Cardiac muscle cell (in vitro differentiated cells and primary cell): ENCODE results near the genes MYO15A, TOP3A and EVPLL.

- RAMPAGE, long total RNA: no peak
- RRBS: no CpG with 5 or more reads among the region's 9 CpGs
These were observed 21.2 kb downstream of the SREBF1 start for GRCh38 chr17:17815617-17816051.

GRCh38 chr17:17834869-17835614 lies 1.7 kb downstream of the SREBF1 start:
- RAMPAGE, long total RNA: no peak
- RRBS: no CpG with 5 or more reads among the region's 10 CpGs

GRCh38 chr17:17840764-17841457 lies 4.1 kb upstream of the SREBF1 start:
- RAMPAGE, long total RNA: no peak
- RRBS: no CpG with 5 or more reads among the region's 5 CpGs

DNA sequence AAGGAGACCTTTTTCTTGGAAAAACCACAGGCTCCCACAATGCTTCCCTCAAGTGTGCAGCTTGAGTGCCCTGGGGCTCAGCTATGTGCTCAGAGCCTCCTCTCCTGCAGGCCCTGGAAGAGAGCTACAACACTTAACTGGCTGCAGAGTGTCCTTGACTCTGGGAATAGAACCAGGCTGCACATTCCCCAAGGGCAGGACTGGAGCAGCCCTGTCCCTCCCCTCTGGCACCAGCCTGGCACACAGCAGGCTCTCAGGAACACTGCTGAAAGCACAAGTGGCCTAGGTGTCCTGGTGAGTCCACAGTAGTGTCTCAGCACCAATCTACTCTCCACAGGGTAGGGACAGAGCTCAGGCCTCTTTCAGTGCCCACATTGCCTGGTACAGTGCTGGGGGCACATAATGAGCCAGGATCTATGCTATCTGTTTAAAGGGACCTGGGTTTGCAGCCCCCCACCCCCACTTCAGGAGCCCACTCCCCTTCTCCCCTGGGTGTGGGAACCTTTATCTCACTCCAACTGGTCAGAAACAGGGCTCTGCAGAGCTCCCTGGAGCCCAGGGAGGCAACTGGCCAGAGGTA lies 5.0 kb upstream of the SREBF1 start:
- RAMPAGE, long total RNA: no peak

DNA sequence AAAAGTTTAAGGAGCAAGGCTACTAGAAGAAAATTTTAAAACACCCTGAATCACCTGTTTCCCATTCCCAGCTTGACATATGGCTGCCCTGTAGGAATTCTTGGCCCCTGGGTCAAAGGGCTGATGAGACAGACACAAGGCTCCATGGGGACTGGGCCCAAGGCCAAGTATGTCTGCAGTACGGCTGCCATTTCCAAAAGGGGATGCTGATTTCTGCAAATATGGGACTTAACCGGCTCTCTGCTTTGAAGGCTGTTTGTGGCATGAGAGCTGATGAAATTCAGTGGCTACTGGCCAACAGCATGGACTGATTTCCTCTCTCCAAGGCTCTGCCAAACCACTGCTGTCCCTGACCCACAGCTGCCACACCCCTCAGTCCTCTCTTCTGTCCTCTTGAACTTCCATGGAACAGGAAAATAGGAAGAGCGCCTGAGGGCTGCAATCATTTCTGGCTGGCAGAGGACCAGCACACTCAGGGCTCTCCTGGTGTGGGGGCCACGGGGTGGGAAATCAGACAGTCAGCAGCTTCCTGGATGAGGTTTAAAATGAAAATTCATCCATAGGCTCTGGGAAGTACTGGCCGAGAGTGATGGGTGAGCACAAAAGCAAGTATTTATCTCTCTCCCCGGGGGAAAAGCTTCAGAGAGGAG lies 63.9 kb upstream of the SREBF1 start:
- RAMPAGE, long total RNA: no peak
- RRBS: no CpG with 5 or more reads among the region's 6 CpGs

GRCh38 chr17:17959115-17960313 lies 12.7 kb downstream of the TOM1L2 start:
- RAMPAGE, long total RNA: no peak
- RRBS: no CpG with 5 or more reads among the region's 10 CpGs

- RAMPAGE, long total RNA: no peak
- RRBS: no CpG with 5 or more reads among the region's 6 CpGs
These were observed 6.8 kb downstream of the TOM1L2 start for GRCh38 chr17:17965225-17965946.

- RAMPAGE, long total RNA: no peak
- RRBS: no CpG with 5 or more reads among the region's 5 CpGs
These were observed at the start of gene MYO15A for GRCh38 chr17:18108672-18108793. TSS of gene MYO15A (plus strand) at chr17:18108756.

- RAMPAGE, long total RNA: no peak
- RRBS: no CpG with 5 or more reads among the region's 5 CpGs
These were observed 20.4 kb downstream of the MYO15A start for GRCh38 chr17:18128726-18129514.

DNA sequence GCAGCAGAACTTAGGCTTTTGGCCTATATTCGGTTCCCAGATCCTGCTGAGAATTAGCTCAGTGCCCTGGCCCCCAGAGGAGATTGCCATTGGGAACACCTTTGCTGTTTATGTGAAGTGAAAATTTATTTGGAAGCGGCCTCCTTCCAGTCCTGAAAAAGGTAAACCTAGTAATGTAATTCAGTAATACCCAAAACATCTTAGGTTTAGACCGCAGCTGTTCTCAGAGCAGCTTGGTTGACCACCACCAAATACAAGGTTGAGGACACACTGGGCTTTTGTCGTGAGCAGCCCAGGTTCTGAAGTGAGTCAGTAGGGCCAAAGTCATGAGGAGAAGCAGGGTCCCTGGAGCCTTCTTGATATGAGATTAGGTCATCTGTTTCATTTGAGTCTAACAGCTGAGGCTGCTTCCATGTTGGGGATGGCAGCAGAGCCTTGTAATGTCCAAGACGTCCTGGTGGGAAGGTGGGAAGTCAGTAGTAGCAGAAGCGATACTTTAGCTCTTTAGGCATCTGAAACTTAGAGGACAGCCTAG lies 2.2 kb downstream of the ALKBH5 start:
- RAMPAGE, long total RNA: no peak
- RRBS: no CpG with 5 or more reads among the region's 6 CpGs

GRCh38 chr17:18224100-18224593 lies 1.3 kb upstream of the LLGL1 start:
- RAMPAGE, long total RNA: no peak
- RRBS: no CpG with 5 or more reads among the region's 13 CpGs

- RAMPAGE, long total RNA: no peak
- RRBS: 45% methylated on average over 3 of the region's 19 CpGs
These were observed 10.2 kb downstream of the LLGL1 start for GRCh38 chr17:18235434-18236229.

- RAMPAGE, long total RNA: no peak
- RRBS: no CpG with 5 or more reads among the region's 20 CpGs
These were observed 12.0 kb downstream of the LLGL1 start for GRCh38 chr17:18237421-18237793.

GRCh38 chr17:18247620-18248095 lies 10.9 kb downstream of the FLII start:
- RAMPAGE, long total RNA: no peak
- RRBS: no CpG with 5 or more reads among the region's 29 CpGs

GRCh38 chr17:18257828-18258469 lies 589 bp downstream of the FLII start:
- RAMPAGE, long total RNA: no peak
- RRBS: 5% methylated on average over 7 of the region's 33 CpGs

- RAMPAGE, long total RNA: start-site peak on the minus strand at chr17:18314930-18314966, 87 and 173 reads in 2 replicates
- RRBS: 2% methylated on average over 8 of the region's 69 CpGs
These were observed at the start of gene TOP3A for GRCh38 chr17:18314417-18315136. TSS of gene TOP3A (minus strand) at chr17:18314994.

- RAMPAGE, long total RNA: no peak
- RRBS: no CpG with 5 or more reads among the region's 8 CpGs
These were observed 12.0 kb downstream of the SMCR8 start for GRCh38 chr17:18326817-18327741.

DNA sequence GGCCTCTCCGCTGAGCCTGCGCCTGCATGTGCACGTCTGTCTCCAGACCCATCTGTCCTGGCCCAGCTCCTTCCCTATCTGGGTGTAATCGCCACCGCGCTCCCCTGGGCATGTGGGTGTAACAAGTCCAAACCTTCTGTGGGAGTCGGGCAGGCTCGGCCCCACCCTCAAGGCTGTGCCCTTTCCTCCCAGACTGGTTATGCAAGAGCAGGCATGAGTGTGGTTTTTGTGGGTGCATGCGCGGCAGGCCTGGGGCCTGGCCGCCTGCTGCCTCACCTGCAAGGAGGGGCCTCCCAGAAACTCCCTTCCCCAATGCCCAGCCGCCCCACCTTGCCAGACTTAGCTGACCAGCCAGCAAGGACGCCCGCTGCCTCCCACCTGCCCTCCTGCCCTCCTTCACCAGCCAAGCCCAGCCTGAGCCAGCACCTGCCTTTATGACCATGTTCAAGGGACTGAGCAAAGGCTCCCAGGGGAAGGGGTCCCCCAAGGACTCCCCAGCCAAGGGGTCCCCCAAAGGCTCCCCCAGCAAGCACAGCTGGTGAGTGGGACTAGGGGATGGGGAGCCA lies at the start of gene EVPLL:
EVPLL (plus strand) TSS at position 333 of the 566 bp plus-strand sequence.
- RAMPAGE, long total RNA: no peak
- RRBS: no CpG with 5 or more reads among the region's 14 CpGs

GRCh38 chr17:18926626-18927057 lies 25.3 kb upstream of the SLC5A10 start:
- RAMPAGE, long total RNA: no peak
- RRBS: no CpG with 5 or more reads among the region's 1 CpG

DNA sequence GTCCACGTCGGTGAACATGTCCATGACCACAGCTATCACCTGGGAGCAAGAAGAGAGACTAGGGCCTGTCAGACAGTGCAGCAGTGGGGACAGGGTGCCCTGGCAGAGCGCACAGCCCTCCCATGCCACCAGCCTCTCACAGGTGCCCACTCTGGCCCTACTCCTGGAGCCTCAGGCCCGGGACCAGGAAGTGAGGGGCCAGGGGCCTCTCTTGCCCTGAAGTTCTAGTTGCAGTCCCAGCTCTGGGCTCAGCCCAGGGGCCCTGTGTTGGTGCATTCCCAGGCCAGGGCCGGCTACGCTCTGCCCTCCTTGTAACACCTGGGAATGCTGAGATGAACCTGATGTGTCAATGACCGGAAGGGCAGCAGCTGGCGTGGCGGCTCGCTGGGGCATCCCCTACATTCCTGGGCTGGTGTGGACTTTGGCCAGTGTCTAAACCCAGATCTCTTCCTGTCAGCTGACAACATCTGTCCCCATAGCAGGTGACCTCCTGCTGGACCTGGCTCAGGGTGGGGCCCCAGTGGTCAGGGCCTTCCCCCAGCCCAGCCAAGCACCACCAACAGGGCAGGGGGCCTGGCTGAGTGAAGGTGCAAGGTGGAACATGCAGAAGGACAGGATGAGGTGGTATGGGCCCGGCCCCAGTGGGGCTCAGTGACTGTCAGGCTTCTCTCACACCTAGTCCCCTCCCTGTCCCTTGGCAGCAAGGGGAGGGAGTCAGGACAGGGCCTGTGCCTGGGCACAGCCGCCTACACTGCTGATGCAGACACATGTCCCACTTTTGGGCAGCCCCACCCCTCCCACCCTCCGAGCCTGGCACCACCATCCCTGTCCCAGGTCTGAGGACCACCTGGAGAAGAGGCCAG lies 16.0 kb downstream of the FAM83G start:
- RAMPAGE, long total RNA: no peak
- RRBS: 50% methylated on average over 2 of the region's 13 CpGs